NALM6 (cell line): Measurements from ENCODE around the gene CLPTM1L.

DNA sequence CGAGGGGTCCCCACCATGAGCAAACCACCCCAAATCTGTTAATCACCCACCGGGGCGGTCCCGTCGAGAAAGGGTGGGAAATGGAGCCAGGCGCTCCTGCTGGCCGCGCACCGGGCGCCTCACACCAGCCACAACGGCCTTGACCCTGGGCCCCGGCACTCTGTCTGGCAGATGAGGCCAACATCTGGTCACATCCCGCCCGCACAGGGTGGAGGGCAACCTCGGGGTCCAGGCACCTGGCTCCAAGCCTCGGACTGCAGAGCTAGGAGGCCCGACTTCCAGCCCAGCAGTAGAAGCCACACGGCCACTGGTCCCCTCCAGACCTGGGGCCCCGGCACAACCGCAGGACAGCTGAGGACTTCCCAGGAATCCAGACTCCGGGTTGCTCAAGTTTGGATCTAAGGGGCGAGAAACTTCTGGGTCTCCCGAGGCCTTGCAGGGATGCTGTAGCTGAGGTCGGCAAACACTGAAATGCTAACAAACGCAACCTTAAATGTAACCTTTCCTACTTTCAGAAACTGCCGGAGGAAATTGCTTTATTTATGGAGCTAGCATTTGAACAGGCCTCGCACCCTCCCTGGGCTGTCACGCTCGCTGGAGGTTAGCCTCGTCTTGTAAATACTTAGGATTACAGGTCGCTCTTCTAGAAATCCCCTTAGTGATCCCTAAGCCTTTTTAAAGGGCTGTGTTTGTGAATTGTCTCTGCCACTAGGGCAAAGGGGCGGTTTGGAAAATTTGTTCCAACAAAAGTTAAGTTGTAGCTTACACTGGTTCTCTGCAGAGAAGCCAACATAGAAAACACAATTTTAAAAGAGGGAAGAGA lies 1.1 kb upstream of the TERT start:
- PRO-cap: no peak

GRCh38 chr5:1312017-1312664 lies 17.3 kb upstream of the TERT start:
- PRO-cap: bidirectional peak, plus-strand start at chr5:1312372, minus-strand start at chr5:1312303

- PRO-cap: bidirectional peak, plus-strand start at chr5:1345200, minus-strand start at chr5:1345039
Observed at GRCh38 chr5:1344693-1345350, at the start of gene CLPTM1L. TSS of gene CLPTM1L (minus strand) at chr5:1345099.

DNA sequence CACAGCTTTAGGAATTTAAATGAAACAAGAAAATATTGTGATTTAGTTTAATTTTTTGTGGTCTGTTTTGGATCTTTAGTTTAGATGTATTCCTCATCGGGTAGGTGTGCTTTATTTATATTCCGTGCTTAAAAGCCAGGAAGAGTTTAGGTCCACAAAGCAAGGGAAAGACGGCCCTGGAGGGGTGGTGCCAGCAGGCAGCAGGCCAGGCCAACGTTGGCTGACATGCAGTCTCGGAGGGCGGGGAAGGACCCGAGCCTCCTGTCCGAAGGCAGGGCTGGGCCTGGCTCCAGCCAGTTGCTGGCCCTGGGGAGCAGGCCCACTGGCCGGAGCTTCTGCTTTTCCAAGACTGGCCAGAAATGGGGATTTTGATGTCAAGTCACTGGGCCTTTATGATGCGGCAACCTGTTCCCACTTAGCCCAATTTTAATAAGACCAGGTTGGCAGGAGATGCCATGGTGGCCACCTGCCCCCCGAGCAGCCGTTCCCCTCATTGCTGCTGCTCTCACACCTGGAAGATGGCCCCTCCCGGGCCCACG lies 23.3 kb downstream of the LPCAT1 start:
- PRO-cap: no peak

GRCh38 chr5:1542709-1543393 lies 19.1 kb upstream of the LPCAT1 start:
- PRO-cap: no peak

GRCh38 chr5:1570656-1571440 lies 47.1 kb upstream of the LPCAT1 start:
- PRO-cap: no peak

DNA sequence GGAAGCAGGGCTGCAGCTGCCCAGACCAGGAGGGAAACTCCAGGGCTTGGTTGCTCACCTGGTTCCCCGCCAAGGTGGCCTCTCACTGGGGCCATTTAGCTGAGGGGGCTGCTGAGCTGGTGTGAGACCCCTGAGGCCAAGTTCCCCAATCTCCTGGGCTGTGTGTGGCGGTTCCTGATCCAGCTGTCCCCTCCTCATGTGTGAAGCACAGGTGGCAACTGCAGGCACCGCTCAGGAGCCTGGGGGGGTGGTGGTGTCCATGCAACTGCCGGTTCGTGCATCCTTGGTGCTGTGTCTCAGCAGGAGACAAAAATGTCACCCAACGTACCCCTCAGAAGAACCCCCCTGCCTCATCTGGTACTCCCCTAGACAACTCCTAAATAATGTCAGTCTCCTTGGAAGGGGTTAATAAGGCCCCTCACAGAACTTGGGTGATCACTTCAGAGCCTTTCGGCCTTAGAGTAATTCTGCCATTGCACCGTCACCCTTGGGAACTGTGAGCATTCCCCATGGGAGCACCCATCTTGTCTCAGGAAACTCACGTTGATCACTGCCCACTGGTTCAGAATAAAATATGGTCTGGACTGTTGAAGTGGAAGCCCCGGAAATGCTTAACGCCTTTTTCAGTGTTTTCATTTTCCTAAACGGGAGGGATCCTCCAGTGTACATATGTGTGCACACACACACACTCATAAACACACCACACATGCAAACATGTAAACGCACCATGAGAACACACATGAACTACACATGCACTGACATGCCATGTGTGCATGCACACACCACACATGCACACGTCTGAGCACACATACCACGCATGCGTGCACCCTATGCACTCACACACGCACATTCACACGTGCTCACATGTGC lies 17.4 kb downstream of the MRPL36 start:
- PRO-cap: unidirectional peak, minus-strand start at position 496 of the sequence

GRCh38 chr5:1800314-1800765 lies 703 bp upstream of the MRPL36 start:
- PRO-cap: bidirectional peak, plus-strand start at chr5:1800379, minus-strand start at chr5:1800384

GRCh38 chr5:1973665-1974034 lies 90.9 kb upstream of the IRX4 start:
- PRO-cap: no peak

- PRO-cap: no peak
Observed at GRCh38 chr5:2094447-2095173, 211.9 kb upstream of the IRX4 start.

DNA sequence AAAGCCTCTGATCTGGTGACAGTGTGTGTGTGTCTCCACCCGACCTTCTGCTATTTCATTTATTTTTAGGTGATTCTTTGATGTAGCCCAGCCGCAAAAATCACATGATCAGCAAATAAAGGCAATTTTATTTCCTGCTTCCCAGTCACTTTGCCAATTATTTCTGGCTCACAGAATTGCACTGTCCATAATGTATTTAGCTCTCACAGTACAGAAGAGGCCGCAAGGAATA lies 383.9 kb upstream of the IRX4 start:
- PRO-cap: no peak

- PRO-cap: no peak
Observed at GRCh38 chr5:2278792-2279053, 396.0 kb upstream of the IRX4 start.

- PRO-cap: no peak
Observed at GRCh38 chr5:2742996-2743727, 8.3 kb downstream of the IRX2 start.

DNA sequence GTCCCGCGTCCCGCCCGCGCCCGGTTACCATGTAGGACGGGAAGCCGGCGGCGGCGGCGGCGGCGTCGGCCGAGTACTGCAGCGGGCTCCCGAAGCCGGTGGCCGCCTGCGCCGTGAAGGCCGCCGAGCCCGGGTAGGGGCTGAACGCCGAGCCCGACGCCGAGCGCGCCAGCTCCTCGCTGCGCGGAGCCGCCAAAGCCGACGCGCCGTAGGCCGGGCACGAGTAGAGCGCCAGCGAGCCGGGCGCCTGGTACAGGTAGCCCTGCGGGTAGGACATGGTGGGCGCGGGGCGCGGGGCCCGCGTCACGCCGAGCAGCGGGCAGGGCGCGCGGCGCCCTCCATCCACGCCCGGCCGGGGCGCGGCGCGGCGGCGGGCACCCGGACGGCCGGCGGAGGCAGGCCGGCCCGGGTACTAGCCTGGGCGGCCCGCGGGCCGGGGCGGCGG lies 318 bp downstream of the IRX2 start:
- PRO-cap: no peak

GRCh38 chr5:3590818-3591125 lies 4.9 kb upstream of the IRX1 start:
- PRO-cap: no peak

DNA sequence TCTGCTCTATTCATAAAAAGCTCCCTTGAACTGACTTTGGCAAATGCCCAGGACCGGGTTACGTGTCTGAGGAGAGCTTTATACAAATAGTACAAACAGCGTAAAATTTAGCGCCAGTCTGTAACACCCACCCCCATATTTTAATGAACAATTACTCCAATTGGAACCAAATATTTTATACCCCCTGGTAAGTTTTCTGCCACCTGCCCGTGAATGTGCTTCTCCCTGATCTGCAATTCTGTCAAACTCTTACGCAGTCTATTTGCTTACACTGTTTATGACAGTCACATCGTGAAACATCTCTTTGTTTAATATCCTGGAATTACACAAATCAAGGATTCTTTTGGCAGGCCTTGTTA lies 145.5 kb downstream of the IRX1 start:
- PRO-cap: no peak

DNA sequence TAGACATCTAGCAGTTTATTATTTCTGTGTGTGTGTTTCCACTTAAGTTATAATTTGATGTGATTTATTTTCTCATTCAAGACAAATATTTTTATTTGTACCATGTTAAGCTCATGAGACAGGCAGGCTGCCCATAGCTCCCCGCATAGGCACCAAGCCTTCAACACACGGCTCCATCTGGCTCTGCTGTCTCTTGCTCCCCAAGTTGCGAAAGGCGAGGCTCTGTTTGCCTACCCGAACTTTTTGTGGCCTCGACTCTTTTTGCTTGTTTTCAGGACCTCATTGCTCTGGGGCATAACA lies 239.0 kb upstream of the ADAMTS16 start:
- PRO-cap: no peak

GRCh38 chr5:5146403-5146788 lies 6.3 kb downstream of the ADAMTS16 start:
- PRO-cap: no peak

- PRO-cap: no peak
Observed at GRCh38 chr5:5658220-5658598, 235.7 kb downstream of the ICE1 start.

DNA sequence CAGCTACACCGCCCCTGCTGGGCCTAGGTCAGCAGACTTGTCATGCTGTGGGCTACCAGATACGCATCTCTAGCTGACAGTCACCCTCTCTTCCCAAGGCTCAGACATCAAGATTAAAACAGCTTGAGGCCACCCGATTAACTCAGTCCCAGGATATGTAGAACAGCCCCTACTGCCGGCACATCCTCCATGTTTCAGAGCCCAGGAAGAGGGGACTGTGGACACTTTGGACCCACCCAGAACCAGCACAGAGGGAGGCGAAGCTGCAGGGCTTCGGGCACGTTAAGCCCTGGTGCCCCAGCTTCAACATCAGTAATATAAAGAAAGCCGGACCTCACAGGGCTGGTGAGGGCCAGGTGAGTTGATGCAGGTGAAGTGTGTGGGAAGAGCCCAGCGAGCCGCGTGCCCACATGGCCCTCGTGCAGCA lies 8.0 kb downstream of the MED10 start:
- PRO-cap: no peak